ENCODE measurements around the genes ACOX2 and FHIT.

DNA sequence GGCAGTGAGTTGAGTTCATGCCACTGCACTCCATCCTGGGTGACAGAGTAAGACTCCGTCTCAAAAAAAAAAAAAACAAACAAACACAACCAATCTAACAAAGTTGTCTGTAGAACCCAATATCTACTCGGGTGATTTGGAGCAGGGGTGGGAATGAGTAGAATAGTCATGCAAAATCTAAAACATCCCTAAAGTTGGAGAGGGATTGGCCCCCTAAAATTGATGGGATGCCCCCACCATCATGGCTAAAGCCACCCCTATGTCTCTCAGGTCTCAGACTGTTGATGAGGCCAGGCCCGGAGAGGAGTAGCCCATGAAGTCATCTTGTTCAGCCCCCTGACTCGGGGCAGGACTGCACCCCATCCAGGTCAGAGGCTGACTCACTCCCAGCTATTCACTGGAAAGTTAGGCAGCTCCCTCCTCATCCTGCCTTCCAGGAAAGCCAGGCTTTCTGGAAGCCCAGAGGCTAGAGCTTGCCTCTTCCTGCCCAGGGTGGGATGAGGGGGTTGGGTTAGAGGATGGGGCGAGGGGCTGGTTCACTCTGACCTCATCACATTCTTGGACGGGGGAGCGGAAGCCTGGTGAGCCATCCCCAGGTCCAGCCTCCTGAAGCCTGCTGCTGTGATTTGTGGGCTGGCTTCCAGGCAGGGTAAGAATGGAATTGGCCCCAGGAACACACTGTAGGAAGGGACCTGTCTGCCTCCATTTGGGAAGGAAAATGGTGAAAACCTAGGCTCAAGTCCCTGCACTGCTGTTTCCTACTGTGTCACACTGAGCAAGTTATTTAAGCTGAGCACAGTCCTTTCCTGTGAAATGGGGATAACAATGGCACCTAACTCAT, 38.5 kb upstream of the FLNB start:
- PRO-cap: no peak

- PRO-cap: no peak
These were observed 9.5 kb upstream of the FLNB start for GRCh38 chr3:57998518-57999277.

DNA sequence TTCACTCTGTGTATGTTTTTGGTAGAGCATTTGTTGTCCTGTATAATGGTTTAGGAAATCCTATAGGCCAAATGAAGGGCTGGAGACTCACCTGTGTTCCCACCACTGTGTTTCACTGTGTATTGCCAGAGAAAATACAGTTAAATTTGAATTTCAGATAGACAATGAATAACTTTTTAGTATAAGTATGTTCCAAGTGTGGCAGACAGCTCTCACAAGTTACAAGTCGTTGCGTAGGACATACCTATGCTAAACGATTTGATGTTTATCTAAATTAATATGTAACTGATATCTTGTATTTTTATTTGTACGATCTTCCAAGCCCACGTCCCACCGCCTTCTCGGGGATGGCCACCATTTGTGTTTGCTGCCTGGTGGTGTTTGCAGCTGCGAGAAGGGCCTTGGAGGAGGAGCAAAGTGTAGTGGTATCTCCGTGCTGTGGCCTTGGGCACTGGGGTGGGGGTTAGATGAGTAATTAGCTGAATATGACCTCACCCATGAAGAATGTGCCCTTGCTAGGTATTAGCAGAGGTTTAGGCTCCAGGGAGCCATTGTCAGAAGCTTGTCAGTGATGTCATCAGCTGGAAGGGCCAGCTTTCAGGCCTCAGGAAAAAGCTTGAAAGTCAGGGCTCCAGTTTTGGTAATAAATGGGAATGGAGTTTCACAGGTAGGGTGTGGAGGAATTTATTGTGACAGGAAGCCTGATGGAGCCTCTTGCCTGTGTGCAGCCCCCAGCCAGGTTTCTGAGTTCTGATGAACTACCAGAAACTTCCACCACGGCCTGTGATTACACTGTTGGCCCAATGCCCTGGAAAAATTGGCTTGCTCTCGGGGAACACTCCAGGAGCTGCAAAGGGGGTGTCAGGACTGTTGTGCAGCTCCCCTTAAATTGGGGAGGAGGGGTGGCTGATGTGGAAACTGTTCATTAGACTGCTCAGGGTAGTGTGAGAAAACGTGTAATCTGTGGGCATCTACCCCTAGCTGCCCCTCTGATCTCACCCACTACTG, 41.0 kb downstream of the FLNB start:
- PRO-cap: no peak

- PRO-cap: no peak
These were observed 60.6 kb downstream of the DNASE1L3 start for GRCh38 chr3:58150042-58150764.

GRCh38 chr3:58170509-58171392, 40.0 kb downstream of the DNASE1L3 start:
- PRO-cap: no peak

- PRO-cap: no peak
These were observed 37.3 kb downstream of the DNASE1L3 start for GRCh38 chr3:58173220-58174048.

DNA sequence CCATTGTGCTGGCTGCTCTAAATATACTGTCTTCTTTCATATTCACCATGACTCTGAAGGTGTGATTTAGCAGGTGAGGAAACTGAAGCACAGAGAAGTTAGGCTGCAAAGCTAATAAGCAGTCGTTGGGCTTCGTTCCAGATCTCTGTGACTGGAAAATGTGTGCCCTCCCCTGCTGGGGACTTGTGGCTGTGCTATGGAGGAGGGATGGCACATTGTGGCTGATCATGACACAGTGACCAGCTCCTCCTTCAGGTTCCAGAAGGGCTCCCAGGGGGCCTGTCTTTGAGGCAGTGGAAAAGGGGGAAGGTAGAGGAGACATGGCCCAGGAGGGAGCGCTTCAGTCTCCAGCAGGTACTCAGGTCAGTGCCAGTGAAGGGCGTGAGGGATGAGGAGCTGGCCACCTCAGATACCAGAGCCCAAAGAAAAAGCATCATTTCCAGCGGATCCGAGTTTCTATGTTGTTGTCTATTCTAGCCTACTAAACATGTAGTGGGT, 19.3 kb downstream of the PXK start:
- PRO-cap: no peak

DNA sequence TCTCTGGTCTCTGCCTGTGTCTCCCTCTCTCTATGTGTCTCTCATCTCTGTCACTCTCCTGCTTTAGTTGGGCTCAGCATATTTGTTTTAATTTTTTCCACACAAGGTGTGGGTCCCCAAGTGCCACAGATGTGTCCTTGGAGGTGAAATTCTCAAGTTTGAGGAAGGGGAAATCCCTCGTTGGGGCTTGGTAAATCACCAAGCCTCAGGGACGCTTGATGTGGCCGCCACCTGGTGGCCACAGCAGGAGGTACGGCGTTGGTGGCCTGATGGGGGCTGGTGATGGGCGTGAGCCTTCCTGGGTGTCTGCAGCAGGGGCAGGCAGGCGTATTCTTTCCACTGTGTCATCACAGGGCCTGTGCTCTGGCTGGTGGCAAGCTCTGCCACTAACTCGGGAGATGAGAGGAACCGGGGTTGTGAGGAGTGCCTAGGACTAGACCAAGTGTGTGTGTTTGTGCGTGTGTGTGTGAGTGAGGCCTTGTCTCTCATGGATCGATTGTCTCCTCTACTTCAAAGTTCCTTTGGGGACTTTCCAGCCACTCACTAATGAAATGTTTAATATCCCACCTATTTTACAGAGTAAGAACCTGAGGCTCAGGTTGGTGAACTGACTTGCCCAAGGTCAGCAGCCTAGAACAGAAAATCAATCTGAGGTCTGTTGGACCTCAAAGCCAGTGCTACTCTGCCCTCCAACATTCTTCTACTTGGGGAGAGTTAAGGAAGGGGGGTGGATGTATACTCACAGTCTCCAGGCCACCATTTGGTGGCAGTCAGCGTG, 4.1 kb downstream of the ACOX2 start:
- PRO-cap: no peak

DNA sequence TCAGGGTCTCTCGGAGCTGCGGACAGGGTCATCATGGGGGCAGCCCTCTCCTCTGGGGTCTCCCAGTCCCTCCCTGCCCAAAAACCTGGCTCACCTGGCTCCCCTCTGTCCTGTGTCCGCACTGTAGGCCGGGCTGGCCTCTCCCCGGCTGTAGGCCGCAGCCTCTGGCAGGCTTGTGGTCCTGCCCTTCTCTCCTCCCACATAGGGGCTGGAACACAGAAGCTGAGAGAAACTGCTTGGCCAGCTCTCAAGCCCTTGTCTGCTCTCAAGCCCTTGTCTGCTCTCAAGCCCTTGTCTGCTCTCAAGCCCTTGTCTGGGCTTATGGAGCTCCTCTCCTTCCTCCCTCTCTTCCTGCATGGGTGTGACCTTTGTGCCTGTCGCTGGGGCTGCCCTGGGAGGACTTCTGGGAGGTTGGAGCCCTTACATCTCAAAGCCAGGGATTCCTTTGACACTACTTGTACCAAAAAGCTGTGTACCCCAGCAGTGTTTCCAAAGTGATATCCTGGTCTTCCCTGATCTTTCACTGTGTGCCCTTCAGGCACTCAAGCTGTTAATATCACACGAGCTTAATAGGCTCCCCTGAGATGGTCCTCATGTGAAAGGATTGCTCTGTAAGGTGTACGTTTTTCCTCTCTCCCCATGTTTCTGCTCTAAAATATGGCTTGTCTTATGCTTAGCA, at the start of gene ACOX2:
ACOX2 (minus strand) TSS at position 166 of the 679 bp plus-strand sequence.
- PRO-cap: no peak

DNA sequence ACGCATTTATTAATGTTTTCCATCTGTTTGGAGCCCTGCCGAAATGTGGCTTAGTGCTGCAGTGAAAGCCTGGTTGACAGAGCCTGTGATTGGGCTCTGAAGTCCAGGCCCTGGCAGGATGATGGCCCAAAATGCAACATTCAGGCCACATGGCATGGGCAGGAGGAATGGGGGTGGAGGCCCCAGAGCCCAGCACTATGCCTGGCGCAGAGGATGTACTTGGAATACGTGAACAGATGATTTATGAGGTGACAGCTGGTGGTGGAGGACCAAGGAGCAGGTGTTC, 37.4 kb downstream of the FAM3D start:
- PRO-cap: no peak

DNA sequence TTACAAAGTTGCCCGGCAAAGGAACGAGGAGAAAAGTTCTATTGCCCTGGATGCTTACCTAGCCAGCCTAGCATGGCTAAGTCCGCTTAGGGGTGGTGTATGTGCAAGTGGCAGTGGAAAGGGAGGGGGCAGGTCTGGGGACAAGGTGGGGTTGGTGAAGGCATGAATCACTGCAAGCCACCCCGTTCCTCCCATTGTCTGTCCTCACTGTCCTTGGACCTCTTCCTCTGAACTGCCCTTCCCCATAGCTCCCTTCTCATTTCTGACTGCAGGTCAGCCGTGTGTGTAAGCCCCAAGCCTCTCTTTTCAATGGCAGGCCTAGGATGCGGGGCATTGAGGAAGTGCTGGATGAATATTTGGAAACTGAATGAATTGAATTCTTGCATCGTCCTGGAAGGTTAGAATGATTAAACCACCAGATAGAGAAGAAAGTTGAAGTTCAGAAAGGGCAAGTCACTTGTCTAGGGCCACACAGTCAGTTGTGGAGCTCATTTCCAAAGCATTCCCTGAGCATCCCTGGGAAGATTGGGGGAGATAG, 8.6 kb downstream of the FAM3D start:
- PRO-cap: no peak

DNA sequence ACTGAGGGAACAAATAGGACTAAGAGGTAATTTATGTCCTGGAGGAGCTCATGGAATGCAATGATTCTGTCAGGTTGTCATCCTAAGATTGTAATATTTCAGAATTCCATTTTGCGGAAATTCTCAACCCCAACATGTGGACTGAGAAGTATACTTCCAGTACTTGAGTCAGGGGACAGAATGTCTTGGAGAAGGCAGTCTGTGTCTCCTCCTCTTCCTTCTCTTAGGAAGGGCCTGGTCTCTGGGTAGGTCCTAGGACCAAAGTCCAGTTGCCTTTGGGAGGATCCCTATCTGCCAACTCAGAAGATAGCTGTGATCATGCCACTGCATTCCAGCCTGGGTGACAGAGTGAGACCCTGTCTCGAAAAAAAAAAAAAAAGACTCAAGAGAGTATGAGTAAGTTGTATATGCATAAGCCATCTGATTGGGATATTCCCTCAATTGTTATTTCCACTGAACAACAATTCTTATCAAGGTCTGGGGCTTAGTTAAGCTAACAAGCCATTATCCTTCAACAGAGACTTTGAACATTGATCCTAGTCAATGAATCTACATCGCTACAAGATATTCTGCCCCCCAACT, 23.9 kb upstream of the FAM3D start:
- PRO-cap: no peak

DNA sequence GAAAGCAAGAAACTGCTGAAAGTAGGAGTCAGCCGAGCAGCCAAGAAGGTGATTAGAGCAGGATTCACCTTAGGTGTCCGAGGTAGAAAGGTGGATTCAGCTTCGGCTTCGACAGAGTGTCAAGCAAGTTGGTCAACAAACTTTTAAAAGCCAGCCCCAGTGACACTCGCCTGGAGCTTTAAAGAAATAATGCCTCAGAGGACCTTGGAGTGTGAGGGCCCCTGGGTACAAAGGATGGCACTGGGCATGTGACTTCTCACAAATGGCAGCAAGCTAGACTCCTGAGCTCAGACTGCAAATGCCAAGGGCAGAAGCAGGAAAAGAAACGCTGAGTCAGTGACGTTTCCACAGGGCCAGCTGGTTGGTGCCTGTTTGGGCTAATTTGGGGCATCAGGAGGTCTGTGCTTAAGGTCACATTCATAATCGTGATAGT, 556.6 kb upstream of the CFAP20DC start:
- PRO-cap: no peak

DNA sequence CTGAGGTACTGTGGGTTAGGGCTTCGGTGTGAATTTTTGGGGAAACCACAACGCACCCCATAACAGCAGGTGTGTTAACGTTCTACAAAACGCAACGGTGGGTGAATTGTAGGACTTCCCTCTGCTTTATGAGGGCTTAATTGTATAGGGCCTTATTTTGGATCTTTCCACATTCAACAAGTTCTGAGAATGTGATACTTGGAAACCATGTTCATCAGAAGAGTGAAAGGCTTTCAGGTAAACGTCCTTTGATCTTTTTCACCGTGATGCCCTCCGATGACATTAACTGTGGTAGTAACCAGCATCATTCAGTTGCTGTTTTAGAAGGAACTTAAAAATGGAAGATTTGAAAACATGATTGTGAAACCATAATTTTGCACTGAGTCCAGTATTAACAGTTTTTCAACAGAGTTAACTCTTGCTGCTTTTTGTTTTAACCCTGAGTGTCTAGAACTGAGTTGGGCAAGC, 998.7 kb upstream of the CFAP20DC start:
- PRO-cap: no peak

DNA sequence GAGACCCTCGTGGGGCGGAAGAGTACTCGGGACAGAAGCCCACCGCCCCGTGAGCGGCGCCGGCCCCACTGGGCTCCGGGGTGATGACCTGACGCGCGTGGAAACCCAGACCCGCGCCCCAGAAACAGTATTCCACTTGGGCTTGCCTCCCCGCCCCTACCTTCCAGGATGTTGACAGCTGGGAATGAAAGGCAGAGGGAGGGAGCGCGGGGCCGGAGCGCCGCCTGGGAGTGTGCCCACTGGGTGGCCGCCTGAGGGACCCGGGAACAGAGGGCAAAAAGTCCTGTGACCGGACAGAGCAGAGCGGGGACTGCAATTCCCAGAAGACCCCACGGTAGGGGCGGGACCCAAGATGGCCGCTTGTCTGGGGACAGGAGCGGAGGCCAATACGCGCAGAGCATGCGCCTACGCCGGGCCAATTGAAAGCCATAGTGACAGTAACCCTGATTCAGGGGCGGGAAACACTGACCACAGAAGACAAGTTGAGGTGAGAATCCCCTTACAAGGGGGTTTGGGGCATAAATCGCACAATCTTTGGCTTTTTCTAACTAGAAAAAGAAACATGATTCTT, at the start of gene FHIT:
FHIT (minus strand) TSS at position 312 of the 571 bp plus-strand sequence.
- PRO-cap: no peak

GRCh38 chr3:61807651-61808395, 246.5 kb downstream of the PTPRG start:
- PRO-cap: no peak

DNA sequence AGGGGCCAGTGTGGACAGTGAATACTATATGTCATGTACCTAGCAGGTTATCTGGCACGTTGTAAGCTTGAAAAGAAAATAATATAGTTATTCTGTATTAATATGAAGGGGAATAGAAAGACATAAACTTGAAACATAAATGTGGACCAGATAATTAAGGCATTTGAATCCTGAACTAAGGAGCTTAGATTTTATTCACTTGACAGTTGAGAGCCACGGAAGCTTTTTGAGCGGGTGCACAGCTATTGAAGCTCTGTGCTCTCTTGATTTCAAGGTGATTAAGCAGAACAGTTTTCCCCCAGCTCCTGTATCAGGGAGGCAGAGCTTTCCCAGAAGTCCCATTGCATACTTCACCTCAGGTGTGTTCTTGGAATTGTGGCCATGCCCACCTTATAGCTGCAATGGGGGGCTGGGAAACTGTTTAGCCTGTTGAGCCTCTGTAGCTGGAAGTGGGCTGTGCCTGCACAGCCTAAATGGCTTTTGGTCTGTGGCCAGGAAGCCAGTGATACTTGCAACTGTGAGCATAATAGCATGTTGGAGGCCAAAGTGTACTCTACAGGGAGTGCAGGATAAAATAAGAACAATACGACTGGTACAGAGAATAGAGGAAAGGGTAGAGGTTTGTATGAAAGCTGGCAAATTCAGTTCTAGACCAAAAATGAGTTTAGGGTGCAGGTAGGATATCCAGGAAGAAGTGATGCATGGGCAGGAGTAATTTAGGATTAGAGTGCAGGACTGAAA, 248.4 kb downstream of the PTPRG start:
- PRO-cap: no peak

- PRO-cap: no peak
These were observed 115.5 kb upstream of the C3orf14 start for GRCh38 chr3:62202964-62204174.

- PRO-cap: no peak
These were observed 75.3 kb upstream of the C3orf14 start for GRCh38 chr3:62243527-62244005.

GRCh38 chr3:62607164-62607588, 233.8 kb upstream of the FEZF2 start:
- PRO-cap: no peak

Measured in neutrophil (primary cell).